Skin of body (tissue), 2 donors: ENCODE measurements around a stretch of chr22.

DNA sequence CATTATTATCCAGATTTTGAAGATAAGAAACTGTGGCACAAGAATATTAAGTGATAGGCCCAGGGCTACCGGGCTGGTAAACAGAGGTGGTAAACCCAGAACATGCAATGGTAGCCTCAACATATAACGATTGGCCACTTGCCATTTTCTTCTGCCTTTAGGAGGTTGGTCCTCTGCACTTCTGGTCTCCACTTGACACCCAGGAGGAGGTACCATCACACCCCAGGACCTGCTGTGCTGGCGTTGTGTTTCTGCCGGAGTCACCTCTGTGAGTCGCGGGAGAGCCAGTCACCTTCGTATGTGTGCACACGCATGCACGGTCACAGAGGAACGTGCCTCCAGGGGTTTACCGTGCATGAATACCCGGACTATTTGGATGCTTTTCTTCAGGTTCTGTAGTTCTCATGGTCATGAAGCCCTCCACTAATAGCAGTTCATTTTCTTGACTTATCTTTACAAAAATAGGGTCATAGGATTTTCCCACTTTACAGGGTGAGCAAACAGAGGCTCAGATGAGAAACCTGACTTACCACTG is 42.4 kb downstream of the RTL6 start:
- RAMPAGE, long total RNA, result no peak

- RAMPAGE, long total RNA, result no peak
These were observed 21.7 kb upstream of the RTL6 start for GRCh38 chr22:44519565-44520270.

GRCh38 chr22:44659117-44659594 is 42.8 kb upstream of the PRR5 start:
- RAMPAGE, long total RNA, result no peak

- RAMPAGE, long total RNA, result no peak
These were observed 3.0 kb upstream of the PRR5 start for GRCh38 chr22:44698893-44699479.

DNA sequence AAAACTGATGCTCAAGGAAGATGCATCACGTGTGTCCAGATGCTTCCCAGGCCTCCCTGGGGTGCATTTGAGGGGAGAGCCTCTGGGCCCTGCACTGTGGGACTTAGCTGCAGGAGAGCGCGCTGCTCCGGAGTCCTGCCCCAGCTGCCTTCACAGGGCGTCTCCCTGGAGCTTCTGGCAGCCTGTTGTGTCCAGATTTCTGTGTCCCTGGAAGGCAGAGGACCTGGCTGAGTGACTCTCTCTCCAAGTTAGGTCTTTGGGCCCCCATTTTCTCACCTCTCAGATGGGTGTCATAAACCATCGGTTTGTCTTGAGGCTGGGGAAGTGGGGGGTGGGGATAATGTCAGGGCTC is 3.1 kb downstream of the ARHGAP8 start:
- RAMPAGE, long total RNA, result no peak

DNA sequence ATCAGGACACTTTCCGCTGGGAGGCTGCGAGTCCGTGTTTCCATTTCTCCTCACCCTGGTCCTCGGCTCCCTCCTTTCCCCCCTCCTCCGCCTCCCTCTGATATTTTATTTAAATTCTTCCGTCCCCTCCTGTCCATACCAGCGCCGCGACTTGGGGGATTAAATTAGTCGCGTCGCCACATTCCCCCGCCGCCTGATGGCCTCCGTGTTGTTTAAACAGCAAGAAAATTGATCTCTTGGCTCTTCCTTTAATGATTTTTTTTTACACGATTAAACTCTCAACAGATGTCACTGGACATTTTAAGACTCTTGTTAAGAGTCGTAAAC is 444 bp upstream of the PHF21B start:
- RAMPAGE, long total RNA, result no peak

GRCh38 chr22:45159672-45160161 is 4.0 kb upstream of the NUP50 start:
- RAMPAGE, long total RNA, result no peak

- RAMPAGE, long total RNA, result no peak
These were observed 8.5 kb upstream of the KIAA0930 start for GRCh38 chr22:45249237-45249646.

DNA sequence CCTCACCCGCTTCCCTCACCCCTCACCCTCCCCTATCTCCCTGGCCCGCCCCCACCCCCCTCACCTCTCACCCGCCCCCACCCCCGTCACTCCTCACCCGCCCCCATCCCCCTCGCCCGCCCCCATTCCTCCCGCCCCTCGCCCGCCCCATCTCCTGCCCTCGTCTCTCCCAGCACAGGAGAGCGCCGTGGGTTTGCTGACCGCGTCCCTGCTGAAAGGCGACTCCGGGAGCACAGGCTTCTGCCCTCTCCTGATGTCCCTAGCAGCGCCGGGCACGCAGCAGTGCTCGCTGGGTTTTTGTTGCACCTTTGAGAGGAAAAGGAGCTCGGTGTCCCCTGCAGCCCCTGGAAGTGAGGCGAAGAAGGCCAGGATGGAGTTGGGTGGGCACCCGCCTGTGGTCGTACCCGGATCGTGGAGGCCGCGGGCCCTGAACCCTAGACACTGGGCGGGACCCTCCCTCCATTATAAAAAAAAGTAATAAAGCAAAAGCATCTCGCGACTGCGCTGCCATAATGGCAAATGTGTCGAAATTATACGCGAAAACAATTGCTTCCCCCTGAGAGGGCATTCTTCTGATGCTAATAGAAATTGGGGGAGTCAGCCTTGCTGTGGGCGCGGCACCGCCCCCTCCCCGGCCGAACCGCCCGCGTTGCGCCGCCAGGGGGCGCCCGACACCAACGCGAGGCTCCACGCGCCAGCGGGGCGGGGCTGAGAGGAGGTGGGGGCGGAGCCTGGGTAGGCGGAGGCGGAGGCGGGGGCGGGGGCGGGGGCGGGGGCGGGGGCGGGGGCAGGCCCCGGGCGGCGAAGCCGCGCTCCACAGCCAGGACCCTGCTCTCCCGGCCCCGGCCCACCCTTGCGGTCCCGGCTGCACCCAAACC is 16.0 kb upstream of the UPK3A start:
- RAMPAGE, long total RNA, result no peak

GRCh38 chr22:45330790-45330989 is 21.0 kb downstream of the FAM118A start:
- RAMPAGE, long total RNA, result no peak

DNA sequence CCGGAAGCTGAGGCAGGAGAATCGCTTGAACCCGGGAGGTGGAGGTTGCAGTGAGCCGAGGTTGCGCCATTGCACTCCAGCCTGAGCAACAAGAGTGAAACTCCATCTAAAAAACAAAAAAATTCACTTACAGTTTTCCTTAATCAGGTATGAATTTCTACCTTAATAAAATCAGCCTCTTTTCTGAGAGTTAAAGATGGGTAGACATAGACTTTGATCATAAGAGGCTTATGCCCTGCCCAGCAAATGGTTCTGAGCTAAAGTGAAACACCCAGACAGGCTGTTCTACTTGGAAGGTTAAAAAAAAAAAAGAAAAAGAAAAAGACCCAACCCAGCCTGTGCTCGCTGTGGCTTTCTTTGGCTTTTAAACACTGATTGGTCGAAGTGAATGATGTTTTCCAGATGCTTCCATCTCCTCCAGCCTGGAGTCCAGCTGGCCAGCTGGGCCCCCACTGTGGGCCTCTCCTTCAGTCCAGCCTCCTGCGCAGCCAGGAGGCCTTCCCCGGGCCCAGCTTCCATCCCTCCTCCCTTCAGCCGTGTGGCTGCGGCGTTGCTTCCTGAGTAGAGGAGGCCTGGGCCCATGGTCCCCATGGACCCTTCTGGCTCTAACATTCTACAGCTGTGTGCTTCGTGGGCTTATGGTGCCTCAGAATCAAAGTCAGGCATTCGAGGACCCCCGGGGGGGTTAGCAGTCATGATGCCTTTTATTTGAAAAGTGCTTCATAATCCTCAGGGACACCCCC is 42.5 kb upstream of the FBLN1 start:
- RAMPAGE, long total RNA, result no peak

GRCh38 chr22:45503668-45504212 is 1.1 kb downstream of the FBLN1 start:
- RAMPAGE, long total RNA, result no peak

- RAMPAGE, long total RNA, result no peak
These were observed 1.7 kb downstream of the FBLN1 start for GRCh38 chr22:45504213-45504908.

DNA sequence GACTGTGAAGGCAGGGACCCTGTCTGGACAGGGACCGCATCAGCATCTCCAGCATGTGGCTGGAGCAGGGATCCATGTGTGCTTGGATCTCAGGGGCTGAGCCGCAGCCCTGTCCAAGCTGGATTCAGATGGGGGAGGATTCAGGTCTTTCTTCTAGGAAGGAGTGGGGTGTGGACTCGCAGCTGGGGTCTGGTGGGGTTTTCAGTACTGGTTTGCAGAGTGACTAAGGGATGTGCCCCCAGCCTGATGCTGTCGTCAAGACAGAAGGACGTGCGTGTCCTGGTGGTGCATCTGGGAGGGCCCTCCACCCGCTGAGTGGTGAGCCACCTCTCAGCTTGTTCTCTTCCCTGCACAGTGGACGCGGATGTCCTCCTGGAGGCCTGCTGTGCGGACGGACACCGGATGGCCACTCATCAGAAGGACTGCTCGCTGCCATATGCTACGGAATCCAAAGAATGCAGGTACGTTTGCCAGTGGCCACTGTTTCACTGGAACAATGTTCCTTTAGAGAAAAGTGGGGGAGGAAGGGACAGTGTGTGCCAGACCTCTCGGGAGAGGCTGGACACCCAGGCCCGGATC is 15.7 kb downstream of the FBLN1 start:
- RAMPAGE, long total RNA, result no peak

GRCh38 chr22:45551940-45552497 is 49.3 kb downstream of the FBLN1 start:
- RAMPAGE, long total RNA, result no peak

- RAMPAGE, long total RNA, result no peak
These were observed 71.1 kb upstream of the ATXN10 start for GRCh38 chr22:45600103-45601271.

DNA sequence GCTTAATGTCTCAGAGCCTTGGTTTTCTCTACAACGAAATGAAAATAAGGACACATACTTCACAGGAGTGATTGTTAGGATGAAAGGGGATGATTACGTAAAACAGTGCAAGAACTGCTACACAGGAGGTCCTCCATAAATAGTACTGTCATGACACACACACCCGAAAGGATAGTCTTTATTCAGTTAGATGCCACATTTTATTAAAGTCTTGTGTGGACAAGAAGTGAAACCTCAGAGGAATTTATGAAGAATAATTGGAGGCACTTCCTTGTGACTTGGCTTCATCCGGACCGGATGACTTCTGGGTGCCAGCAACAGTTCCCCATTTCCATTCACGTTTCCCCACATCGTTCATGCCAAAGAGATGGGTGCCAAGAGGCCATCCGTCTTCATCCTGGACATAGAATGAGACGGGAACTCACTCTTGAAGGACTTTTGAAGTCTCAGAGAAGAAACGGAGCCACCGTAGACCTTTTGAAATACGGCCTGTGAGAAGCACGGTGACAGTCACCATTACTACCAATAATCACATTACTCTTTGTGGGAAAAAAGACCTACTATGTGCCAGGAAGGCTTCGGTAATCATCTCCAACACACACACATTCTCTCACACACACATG is 67.3 kb upstream of the ATXN10 start:
- RAMPAGE, long total RNA, result no peak

DNA sequence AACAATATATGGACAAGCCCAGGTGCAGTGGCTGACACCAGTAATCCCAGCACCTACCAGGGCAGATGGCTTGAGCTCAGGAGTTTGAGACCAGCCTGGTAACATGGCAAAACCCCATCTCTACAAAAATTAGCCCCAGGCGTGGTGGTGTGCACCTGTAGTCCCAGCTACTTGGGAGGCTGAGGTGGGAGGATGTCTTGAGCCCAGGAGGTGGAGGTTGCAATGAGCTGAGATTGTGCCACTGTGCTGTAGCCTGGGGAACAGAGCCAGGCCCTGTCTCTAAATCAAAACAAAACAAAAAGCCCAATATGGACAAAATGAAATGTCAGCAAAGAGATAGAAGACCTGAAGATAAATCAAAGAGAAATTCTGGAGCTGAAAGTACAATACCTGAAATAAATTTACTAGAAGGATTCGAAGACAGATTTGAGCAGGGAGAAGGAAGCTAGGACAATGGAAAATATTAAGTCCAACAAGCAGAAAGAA is 151.1 kb downstream of the WNT7B start:
- RAMPAGE, long total RNA, result no peak

DNA sequence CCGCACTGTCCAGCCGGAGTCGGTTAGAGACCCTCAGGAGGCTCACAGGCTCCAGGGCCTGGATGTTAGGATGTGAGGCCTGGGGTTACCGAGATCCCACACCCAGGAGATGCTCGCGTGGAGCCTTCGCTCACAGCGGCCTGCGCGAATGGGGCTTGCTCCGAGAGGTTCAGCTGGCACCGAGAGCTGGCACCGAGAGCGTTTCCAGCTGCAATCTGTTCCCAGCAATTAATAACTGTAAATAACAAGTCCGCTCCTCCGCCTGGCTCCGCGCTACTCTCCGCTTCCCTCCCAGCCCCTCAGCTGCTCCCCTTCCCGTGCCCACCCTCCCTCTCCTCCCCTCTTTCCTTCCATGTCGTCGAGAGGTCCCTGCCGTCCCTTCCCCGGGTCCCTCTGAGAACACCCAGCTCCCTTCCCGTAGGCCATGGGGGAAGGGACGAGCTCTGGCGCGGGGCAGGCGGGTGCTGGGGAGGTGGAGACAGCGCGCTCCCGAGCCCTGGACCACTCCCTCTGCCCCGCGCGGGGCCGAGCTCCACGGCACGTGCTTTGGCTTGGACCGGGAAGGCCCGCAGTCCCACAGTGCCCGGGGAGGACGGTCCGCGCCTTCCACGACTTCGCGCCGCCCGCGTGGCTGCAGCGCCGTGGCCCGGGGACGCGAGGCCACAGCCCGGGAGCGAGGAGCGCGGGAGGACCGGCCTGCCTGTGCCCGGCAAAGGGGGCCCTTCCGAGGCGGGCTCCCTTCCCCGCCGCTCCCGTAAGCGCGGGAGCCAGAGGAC is 110.7 kb downstream of the WNT7B start:
- RAMPAGE, long total RNA, result no peak

GRCh38 chr22:45906015-45906411 is 70.9 kb downstream of the WNT7B start:
- RAMPAGE, long total RNA, result no peak